Brain (tissue), 1 donor: ENCODE measurements around the gene ALKAL2.

- RRBS: no CpG with 5 or more reads among the region's 6 CpGs
Measured at GRCh38 chr2:40460-41190, 5.7 kb downstream of the FAM110C start.

DNA sequence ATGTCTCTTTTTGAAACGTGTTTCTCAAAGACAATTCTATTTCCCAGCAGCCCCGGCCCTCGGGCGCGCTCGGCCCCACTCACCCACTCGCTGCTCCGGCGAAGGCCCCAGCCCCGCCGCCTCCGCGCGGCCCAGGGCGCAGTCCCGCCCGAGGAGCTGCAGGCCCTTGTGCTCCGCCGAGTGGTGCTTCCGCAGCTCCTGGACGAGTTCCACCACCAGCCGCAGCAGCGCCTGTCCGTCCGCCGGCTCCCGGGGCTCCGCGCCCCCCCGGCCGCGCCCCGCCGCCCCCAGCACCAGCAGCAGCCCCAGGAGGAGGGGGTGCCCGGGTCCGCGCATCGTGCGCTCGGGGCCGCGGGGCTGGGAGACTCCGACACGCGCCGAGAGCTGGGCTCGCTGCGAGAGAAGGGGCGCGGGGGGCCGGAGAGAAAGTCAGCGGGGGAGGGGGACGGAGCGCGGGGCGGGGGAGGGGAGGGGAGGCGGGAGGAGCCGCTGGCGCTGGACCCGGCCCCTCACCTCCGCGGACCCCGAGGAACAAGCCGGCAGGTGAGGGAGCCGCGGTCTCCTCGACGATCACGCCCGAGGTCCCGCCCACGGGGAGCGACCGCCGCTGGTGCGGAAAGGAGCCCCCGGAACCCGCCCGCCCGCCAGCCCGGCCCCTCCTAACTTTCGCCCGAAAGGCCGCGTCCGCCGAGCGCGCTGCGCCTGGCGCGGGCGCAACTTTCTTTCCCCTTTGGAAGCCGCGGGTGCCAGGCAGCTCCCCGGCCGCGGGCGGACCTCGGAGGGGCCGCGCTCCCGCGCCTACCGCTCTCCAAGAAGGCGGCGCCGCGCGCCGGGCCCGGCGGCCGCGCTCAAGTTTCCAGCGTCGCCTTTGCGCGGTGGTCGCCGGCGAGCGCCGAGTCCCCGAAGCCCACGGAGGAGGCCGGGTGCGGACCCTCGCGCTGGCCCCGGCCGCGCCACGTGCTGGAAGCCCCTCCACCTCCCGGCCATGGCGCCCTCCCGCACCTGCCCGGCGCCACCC, at the start of gene ALKAL2:
ALKAL2 (minus strand) TSS at position 592 of the 1,018 bp plus-strand sequence.
- RRBS: 3% methylated on average over 83 of the region's 139 CpGs

- RRBS: 29% methylated on average over 4 of the region's 21 CpGs
Measured at GRCh38 chr2:660488-660966, 16.7 kb downstream of the TMEM18 start.

- RRBS: no CpG with 5 or more reads among the region's 12 CpGs
Measured at GRCh38 chr2:893190-893737, 57.4 kb upstream of the SNTG2 start.

DNA sequence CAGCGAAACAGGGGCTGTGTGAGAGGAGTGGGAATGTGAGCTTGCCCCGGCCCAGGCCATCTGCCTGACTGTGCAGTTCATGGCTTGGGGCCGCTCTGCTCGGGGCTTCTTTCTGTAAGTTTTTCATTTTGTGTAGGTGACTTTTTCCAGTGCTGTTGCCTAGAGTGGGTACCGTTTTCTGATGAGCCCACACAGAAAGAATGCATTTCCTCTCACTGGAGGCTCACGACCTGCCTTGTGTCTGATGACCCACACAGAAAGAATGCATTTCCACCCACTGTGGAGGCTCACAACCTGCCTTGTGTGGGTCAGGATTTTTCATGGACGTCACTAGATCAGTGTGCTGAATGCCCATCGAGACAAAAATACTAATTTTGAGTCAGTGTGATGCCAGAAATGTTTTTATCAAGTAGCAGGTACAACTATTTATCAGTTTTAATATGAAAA, 104.6 kb downstream of the SNTG2 start:
- RRBS: no CpG with 5 or more reads among the region's 8 CpGs

- RRBS: no CpG with 5 or more reads among the region's 14 CpGs
Measured at GRCh38 chr2:1136888-1137640, 186.4 kb downstream of the SNTG2 start.

GRCh38 chr2:1227293-1227624, 186.0 kb upstream of the TPO start:
- RRBS: no CpG with 5 or more reads among the region's 14 CpGs

- RRBS: no CpG with 5 or more reads among the region's 9 CpGs
Measured at GRCh38 chr2:1249875-1250383, 163.3 kb upstream of the TPO start.

DNA sequence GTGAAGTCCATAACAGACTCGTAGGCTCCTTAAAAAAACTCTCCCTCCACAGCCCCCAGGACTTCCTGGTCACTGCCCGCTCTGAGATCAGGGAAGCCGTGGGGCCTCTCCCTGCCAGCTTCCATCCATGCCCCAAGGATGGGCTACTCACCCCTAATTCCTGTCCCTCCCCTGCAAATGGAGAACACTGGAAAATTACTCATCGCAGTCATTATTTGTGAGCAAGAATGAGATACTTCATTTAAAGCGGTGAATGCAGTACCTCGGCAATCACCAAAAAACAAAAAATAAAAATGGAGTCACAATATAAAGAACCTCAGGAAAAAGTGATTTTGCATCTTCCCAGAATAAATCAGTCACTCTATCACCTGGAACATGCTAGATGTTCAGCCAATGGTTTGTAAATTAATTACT, 2.6 kb downstream of the TPO start:
- RRBS: no CpG with 5 or more reads among the region's 6 CpGs

DNA sequence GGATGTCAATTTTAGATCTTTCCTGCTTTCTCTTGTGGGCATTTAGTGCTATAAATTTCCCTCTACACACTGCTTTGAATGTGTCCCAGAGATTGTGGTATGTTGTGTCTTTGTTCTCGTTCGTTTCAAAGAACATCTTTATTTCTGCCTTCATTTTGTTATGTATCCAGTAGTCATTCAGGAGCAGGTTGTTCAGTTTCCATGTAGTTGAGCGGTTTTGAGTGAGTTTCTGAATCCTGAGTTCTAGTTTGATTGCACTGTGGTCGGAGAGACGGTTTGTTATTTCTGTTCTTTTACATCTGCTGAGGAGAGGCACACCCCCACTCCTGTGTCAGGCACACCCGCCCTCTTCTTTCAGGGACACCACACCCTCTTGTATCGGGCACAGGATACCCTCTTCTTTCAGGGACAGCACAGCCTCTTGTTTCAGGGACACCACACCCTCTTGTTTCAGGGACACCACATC, 95.7 kb downstream of the TPO start:
- RRBS: no CpG with 5 or more reads among the region's 7 CpGs

GRCh38 chr2:1518273-1518854, 105.1 kb downstream of the TPO start:
- RRBS: no CpG with 5 or more reads among the region's 3 CpGs

- RRBS: no CpG with 5 or more reads among the region's 14 CpGs
Measured at GRCh38 chr2:1564294-1564797, 151.1 kb downstream of the TPO start.

DNA sequence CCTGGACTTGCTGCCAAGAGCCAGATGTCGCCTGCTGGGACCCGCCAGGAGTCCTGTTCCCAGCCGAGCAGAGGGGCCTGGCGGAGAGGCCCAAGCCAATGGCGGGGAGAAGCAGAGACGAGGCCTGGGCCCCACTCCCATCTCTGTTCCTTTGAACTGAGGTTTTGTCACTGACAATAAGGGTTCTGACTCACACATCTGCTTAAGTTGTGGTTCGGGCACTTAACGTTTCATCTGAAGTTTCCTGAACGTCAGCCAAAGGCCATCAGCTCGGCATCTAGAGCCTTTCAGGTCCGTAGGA, 150.5 kb downstream of the PXDN start:
- RRBS: no CpG with 5 or more reads among the region's 11 CpGs

- RRBS: no CpG with 5 or more reads among the region's 6 CpGs
Measured at GRCh38 chr2:1631541-1632215, 112.6 kb downstream of the PXDN start.

DNA sequence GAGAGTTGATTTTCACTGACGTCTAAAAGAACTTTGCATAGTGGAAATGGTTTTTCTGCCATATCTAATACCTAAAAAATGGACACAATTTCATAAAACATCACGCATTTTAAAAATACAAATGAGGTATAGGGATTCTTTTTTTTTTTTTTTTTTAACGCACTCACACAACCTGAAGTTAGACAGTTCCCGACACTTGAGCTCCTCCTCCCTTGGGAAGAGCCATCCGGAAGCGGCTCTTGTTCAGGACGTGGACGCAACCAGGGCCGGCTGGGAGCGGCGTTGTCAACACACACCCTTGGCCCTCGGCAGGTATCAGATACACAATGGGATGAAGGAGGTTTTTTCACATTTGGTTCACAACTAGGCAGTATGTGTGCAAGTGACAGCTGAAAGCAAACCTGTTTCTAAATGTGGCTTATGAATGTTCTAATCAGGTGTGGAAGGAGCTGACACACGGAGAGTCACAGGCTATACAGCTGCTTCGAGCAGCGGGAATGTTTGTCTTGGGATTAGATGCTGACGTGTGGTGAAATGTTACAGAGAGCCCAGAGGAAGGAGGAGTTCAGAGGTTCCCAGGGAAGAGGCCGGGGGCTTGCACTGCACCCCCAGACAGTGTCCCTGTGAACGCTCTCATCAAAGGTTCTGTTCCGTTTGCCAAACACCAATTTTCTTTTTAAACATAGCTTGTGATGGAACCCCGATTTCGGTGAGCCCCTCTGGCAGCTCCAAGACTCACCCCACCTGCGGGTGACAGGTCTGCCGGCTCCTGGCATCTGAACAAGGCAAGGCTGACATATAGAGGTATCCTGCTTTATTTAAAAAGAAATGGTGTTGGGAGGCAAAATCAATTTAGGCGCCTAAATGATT, 111.1 kb downstream of the PXDN start:
- RRBS: no CpG with 5 or more reads among the region's 24 CpGs

DNA sequence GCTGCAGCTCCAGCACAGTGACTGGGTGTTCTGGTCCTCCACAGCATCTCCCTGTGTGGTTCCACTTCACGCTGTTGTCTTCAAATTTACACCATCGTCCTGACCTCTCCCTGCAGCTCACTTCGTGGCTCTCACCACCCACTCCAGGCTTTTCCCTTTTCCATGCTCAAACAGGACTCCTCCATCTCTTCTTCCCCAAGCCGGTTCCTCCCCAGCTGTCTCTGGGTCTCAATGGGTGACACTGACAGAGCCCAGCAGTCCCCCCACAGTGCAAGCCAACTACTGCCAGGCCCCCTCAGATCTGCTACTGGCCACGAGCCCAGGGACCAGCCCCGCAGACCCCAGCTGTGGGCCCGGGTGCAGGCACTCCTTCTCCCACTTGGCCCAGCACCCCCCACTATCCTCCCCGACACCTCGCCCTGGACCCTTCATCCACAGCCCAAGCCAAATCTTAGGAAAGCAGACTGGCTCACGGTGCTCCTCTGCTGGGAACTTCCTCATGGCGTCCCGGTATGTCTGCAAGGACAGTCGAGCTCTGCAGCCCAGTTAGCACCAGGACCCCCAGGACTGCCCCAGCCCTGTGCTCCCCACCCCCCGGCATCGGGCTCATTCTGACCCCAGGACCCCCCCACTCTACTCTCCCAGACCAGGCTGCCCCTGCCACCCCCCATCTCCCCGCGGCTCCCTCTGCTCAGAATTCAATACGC, 86.0 kb downstream of the PXDN start:
- RRBS: 90% methylated on average over 3 of the region's 18 CpGs

- RRBS: no CpG with 5 or more reads among the region's 28 CpGs
Measured at GRCh38 chr2:1686325-1687353, 57.7 kb downstream of the PXDN start.

DNA sequence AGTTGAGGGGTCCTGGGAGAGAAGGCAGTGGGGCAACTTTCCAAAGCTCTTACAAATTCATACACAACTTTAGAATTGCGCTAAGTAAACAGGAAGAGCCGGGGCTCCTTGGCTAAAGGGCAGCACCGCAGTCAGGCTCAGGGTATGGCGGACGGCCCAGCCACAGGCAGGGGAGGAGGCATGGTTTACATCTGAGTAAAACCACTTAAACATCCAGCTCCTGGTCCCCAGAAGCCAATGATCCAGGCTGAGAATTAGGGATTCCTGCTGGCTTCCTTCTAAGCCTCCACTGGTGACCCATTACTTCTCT, 13.9 kb downstream of the PXDN start:
- RRBS: no CpG with 5 or more reads among the region's 5 CpGs

GRCh38 chr2:2846335-2847342, 515.6 kb upstream of the MYT1L start:
- RRBS: no CpG with 5 or more reads among the region's 17 CpGs

- RRBS: no CpG with 5 or more reads among the region's 3 CpGs
Measured at GRCh38 chr2:3356722-3357220, 20.8 kb downstream of the EIPR1 start.